Omental fat pad (tissue), 4 donors: Measurements from ENCODE around the gene DNAJB4.

GRCh38 chr1:69054983-69055971 is 512.4 kb upstream of the LRRC7 start:
- PRO-cap = no peak
- RAMPAGE, long total RNA, 4 experiments = no peak in any of the 4 experiments

DNA sequence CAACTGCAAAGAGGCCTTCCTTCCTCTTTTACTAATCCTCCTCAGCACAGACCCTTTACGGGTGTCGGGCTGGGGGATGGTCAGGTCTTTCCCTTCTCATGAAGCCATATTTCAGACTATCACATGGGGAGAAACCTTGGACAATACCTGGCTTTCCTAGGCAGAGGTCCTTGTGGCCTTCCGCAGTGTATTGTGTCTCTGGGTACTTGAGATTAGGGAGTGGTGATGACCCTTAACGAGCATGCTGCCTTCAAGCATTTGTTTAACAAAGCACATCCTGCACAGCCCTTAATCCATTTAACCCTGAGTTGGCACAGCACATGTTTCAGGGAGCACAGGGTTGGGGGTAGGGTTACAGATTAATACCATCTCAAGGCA is 49.8 kb downstream of the CTH start:
- PRO-cap = no peak
- RAMPAGE, long total RNA, 4 experiments = no peak in any of the 4 experiments

GRCh38 chr1:75789114-75789630 is 3.1 kb downstream of the RABGGTB start:
- PRO-cap = no peak
- RAMPAGE, long total RNA, 4 experiments = no peak in any of the 4 experiments

DNA sequence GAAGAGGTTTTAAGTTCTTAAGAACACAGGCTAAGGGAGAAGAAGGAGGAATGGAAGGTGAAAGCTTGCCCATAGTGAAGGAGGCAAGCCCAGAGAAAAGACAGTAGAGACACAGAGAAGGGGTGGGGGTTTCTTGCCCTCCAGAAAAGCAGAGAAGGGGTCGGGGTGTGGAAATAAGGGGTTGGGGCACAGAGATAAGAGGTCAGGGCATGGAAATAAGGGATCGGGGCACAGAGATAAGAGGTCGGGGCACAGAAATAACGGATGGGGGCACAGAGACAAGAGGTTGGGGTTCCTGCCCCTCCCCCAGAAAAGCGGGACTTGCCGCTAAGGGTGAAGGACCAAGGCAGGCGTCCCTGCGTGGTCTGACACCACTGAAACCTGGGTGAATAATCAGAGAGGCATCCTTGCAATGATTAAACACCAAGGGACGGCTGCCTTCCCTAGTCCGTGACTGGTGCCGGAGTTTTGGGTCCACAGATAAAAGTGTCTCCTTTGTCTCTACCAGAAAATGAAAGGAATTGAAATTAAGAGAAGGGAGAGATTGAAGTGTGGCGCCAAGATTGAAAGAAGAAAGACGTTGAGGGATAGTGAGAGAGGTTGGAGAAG is 32.0 kb downstream of the ST6GALNAC5 start:
- PRO-cap = no peak
- RAMPAGE, long total RNA, 4 experiments = no peak in any of the 4 experiments

DNA sequence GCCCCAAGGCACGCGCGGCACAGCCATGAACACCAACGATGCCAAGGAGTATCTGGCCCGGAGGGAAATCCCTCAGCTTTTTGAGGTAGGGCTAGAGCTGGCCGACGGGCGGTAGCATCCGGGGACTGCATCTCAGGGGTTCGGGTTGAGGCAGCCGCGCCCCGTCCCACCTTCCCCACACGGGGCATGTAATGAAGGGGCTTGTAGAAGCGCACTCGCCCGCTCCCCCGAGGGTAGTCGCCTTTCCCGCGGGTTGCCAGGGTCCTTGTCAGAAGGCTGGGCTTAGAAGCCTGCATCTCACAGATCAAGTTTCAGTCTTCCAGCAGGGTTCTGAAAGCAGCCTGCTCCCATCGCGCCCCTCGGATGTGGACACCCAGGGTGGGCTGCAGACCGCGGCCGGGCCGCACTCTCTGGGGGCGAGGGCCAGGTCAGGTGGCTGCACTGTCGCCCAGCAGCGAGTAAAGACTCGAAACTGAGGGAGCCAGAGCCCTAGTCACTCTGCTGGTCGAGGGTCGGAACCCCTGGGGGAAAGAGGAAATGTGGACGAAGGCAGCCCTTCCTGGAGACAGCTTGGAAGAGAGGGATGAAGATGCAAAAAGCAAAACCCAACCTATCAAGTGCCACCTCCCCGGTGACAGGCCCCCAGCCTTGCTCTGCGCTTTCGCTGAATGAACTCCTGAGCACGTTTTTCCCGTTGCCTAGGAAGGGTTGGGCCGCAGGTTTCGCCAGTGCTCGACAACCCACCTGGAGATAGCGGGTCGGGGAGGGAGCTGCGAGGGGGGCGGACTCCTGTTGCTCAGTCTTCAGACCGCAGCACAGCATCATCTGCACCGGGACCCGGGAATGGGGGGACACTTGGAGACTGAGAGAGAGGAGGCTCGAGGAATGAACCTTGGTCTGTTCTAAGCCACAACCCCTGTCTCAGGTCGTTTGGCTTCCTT is 740 bp downstream of the AK5 start:
- PRO-cap = no peak
- RAMPAGE, long total RNA, 4 experiments = no peak in any of the 4 experiments

DNA sequence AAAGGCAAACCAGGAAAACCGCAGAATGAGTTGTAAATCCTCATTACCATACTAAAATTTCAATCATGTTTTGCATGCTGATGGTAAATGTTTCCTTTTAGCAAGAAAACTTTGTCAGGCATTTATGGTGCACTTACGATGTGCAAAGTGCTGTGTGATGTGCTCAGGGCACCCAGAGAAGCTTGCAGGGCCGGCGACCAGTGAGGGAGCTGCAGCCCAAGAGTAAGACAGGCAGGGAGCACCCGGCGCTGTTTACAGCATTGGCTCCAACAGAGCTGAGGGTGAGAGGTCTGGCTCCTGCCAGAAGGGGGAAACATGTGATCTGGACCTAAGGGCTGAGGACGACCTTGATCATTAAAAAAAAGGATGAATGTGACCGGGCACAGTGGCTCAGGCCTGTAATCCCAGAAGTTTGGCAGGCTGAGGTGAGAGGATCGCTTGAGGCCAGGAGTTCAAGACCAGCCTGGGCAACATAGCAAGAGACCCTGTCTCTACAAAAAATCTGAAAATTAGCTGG is 167.0 kb downstream of the ZZZ3 start:
- PRO-cap = no peak
- RAMPAGE, long total RNA, 4 experiments = no peak in any of the 4 experiments

DNA sequence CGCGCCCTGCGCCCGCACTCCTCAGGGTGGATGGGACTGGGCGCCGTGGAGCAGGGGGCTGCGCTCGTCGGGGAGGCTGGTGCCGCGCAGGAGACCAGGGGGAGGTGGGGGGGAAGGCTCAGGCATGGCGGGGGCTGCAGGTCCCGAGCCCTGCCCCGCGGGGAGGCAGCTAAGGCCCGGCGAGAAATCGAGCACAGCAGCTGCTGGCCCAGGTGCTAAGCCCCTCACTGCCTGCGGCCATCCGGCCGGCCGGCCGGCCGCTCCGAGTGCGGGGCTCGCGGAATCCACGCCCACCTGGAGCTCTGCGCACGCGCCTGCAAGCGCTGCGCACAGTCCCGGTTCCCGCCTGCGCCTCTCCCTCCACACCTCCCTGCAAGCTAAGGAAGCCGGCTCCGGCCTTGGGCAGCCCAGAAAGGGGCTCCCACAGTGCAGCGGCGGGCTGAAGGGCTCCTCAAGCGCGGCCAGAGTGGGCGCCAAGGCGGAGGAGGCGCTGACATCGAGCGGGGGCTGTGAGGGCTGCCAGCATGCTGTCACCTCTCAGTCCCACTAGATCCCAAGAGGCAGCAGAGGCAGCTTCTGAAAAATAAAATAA is 150.6 kb downstream of the ZZZ3 start:
- PRO-cap = no peak
- RAMPAGE, long total RNA, 4 experiments = no peak in any of the 4 experiments

DNA sequence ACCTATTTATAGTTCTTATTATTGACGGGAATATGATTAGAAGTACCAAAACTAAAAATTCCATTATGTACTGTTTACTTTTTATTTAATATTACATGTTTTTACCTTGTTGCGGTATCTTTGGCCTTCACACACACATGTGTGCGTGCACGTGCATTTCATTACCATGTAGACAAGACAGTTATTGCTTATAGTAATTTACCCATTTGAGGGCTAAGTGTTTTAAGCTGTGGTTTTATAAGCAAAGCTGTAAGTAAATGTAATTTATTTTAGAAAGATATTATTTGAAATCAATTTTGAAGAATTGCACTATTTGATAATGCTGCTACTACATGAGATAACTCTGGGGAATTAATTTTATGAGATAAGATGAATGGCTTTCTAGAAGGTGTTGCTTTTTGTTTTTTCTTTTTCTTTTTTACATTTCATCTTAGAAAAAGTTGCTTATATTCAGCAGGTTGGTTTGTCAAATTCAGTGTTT is 11.0 kb upstream of the NEXN start:
- PRO-cap = no peak
- RAMPAGE, long total RNA, 4 experiments = no peak in any of the 4 experiments

DNA sequence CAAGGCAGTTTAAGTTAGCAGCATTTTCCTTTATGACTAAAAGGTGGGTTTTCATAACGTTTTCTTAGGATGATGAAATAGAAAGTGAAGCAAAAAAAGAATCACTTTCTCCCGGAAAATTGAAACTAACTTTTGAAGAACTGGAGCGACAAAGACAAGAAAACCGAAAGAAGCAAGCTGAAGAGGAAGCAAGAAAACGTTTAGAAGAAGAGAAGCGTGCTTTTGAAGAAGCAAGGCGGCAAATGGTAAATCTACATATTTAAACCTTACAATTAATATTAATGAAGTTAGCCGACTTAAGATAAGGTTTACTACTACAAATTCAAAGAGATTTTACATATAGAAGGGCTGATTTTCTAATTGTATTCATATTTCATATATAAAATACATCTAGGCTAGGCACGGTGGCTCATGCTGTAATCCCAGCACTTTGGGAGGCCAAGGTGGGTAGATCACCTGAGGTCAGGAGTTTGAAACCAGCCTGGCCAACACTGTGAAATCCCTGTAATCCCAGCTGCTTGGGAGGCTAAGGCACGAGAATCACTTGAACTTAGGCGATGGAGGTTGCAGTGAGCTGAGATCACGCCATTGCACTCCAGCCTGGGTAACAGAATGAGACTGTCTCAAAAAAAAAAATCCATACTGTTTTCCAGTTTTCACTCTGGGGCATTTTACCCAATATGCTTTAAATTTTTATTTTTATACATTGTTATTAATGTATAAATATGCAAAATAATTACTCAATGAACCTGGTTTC is 38.4 kb downstream of the NEXN start:
- PRO-cap = no peak
- RAMPAGE, long total RNA, 4 experiments = no peak in any of the 4 experiments

GRCh38 chr1:77935567-77936069 is 43.3 kb downstream of the FUBP1 start:
- PRO-cap = no peak
- RAMPAGE, long total RNA, 4 experiments = no peak in any of the 4 experiments

DNA sequence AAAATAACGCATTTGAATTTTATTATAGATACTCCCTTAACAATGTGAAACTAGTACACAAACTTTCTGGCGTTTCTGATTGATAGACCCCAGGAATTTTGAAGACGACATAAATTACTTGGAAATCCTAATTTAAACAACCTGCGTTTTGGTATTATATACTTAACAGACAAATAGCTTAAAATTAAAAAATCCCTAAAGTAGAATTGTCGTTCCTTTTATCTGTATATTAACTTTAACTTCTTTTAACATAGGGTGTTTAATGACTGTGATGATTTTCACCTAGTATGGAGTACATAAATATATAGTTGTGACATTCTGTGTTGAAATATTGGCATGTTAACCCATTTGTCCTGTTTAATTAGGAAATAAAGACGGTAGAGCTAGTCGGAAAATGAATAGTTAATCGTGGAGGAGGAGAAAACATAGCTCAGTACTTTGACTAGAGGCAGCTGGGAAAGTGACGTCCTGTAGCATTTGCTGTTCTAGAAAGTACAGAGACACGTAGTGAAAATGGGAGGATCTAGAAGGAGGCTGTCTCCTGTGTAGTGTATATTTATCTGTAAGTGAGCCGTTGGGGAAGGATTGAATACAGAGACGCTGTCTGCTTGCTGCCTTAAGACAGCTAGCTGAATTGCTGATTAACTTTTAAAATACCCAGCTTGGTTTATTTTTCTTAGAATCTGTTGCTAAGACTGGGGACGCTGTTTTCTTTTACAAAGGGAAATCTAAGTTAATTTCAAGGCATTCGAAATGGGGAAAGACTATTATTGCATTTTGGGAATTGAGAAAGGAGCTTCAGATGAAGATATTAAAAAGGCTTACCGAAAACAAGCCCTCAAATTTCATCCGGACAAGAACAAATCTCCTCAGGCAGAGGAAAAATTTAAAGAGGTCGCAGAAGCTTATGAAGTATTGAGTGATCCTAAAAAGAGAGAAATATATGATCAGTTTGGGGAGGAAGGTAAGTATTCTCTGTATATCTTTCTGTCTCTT is at the start of gene DNAJB4:
DNAJB4 (plus strand) TSS at position 582 of the 996 bp plus-strand sequence.
- PRO-cap = unidirectional peak, minus-strand start at position 197 of the sequence; unidirectional peak, plus-strand start at position 582 of the sequence
- RAMPAGE, long total RNA, 4 experiments = start-site peak on the plus strand in 3 of 4 experiments, centred at positions 503 to 759 of the sequence, 37 to 732 reads per replicate

GRCh38 chr1:78141404-78142024 is 95.7 kb downstream of the GIPC2 start:
- PRO-cap = no peak
- RAMPAGE, long total RNA, 4 experiments = no peak in any of the 4 experiments

DNA sequence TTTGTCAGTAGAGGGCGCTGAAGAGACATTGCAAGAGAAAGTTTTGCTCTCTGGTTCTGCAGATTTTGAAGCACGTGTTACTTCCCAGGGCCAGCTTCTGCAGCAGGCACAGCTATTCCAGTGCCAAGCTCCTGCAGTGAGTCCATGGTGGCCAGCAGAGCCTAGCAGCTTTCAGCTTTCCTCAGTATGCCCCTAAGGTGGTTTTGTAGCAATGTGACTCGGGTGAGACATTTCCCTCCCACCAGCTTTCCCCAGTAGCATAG is 2.6 kb upstream of the IFI44L start:
- PRO-cap = no peak
- RAMPAGE, long total RNA, 4 experiments = no peak in any of the 4 experiments

DNA sequence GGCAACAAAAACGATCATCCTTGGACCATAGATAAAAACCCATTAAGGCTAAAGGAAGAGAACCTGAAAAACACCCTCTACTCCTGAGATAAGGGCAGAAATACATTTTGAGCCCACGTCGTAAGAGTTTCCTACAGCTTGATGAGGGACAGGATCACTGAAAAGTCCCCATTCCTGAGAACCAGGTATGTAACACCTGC is 1050.8 kb upstream of the ADGRL2 start:
- PRO-cap = no peak
- RAMPAGE, long total RNA, 4 experiments = no peak in any of the 4 experiments

DNA sequence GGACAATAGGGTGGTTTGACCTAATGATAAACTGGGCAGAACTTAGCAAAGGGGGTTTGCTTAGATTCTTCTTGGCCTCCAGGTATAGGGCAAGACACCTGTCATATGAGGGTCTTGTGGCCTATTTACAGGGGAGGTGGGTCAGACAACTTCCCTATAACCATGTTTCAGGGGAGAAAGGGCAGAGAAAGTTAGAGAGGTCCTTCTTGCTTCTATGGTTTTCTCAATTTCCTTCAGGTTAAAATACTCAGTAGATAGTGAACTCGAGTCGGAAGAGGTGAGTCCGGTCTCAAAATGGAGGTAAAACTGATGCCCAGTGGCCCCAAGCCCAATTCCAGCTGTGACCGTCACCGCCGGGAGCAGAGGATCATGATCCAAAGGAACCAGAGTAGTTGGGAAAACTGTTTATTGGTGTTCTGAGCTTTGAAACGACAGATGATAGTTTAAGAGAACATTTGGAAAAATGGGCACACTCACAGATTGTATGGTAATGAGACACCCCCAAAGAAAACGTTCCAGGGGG is 374.5 kb upstream of the ADGRL2 start:
- PRO-cap = no peak
- RAMPAGE, long total RNA, 4 experiments = no peak in any of the 4 experiments

- PRO-cap = no peak
- RAMPAGE, long total RNA, 4 experiments = no peak in any of the 4 experiments
These were observed 365.7 kb upstream of the ADGRL2 start for GRCh38 chr1:81435078-81435467.

GRCh38 chr1:81799734-81800251 is 941 bp upstream of the ADGRL2 start:
- PRO-cap = no peak
- RAMPAGE, long total RNA, 4 experiments = no peak in any of the 4 experiments

DNA sequence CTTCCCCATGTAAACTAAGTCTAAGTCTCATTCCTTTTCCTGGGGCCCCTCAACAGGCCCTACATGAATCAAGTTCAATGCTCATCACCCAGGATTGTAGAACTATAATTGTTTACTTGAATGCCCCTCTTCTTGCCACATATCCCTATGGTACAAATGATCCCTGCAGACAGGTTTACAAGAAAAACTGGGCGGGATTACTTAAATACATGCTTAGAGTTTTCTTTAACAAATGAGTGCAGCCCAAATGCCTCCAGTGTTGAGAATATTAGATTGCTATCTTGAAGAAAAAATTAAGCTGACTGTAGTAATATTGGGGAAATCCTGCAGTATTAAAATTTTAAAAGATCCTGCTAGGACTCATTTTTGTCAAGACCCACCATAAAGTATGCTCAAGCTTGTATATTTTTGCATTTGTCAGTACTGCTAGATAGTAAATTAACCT is 331.2 kb downstream of the TTLL7 start:
- PRO-cap = no peak
- RAMPAGE, long total RNA, 4 experiments = no peak in any of the 4 experiments

DNA sequence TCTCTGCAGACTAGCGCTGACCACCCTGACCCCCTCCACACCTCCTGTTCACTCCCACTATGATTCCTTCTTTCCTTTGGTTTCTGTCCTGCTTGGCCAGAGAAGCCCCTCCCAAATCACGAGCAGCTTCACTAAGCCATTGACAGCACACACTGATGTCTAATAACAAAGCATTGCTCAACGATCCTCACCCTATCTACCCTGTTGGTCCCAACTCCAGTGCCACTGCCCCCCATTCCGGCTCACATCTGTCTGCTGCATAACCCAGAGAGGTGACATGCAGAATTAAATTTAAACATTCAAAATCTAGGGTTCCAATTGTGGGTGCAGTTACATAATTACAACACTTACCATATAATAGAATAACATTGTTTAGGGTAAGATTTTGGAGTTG is 236.9 kb downstream of the TTLL7 start:
- PRO-cap = no peak
- RAMPAGE, long total RNA, 4 experiments = no peak in any of the 4 experiments

- PRO-cap = no peak
- RAMPAGE, long total RNA, 4 experiments = no peak in any of the 4 experiments
These were observed 38.0 kb upstream of the PRKACB start for GRCh38 chr1:84105838-84106650.